ENCODE measurements around a stretch of chr22.

GRCh38 chr22:20464664-20465447, 27.2 kb upstream of the SCARF2 start:
- PRO-cap = no peak
- RRBS, 2 experiments = no CpG with 5 or more reads among the region's 29 CpGs

GRCh38 chr22:20509229-20510017, 2.0 kb downstream of the MED15 start:
- PRO-cap = bidirectional peak, plus-strand start at chr22:20509649, minus-strand start at chr22:20509485
- RRBS, 2 experiments = no CpG with 5 or more reads among the region's 6 CpGs

DNA sequence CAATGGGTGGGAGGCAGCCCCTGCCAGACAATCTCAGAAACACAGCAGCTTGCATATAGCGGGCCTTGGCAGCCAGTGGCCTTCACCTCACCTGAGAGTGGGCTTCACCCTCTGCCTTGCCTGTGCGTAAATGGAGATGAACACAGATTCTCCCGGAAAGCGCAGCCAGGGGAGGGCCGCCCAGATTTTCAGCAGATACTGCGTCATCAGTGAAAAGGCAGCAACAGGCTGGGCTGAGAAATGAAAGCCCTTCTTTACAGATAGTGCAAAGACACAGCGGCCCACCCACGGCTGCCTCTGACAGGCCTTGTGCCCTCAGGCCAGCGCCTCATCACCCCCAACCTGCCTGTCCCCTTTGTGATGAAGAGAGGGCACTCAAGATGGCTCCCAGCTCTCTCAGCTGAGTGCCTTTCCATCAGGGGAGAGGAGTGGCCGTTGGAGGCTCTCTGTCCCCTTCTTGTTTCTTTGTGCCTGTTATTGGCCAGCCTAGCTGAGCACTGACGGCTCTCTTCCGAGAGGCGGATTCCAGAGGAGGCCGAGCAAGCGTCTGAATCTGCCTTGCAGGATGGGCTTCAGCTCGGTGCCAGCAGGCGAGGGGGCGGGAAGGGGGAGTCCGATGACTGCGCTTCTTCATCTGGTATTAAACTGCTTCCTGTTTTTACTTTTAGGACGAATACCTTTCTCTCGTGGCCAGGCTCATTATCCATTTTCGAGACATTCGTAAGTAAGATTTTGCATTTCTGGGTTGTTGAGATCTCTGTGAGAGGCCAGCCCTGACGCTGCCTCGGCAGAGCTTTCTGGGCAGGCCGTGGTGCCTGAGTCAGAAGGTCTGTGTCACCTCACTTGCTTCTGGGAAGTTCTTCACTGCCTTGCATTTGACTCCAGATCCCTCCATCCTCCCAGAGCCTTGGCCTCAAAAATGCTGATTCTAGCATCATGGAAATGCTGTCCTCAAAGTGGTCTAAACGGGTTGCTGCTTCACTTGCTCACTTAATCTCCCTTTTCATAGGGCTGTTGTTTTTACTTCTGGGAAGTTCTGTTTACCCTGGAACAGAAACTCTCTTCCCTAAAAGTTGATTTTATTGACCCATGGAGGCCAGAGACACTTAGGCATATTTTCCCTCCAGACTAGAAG, 43.7 kb downstream of the MED15 start:
- PRO-cap = no peak
- RRBS, 2 experiments = no CpG with 5 or more reads among the region's 28 CpGs

GRCh38 chr22:20553716-20554441, 46.5 kb downstream of the MED15 start:
- PRO-cap = no peak
- RRBS, 2 experiments = no CpG with 5 or more reads among the region's 8 CpGs

DNA sequence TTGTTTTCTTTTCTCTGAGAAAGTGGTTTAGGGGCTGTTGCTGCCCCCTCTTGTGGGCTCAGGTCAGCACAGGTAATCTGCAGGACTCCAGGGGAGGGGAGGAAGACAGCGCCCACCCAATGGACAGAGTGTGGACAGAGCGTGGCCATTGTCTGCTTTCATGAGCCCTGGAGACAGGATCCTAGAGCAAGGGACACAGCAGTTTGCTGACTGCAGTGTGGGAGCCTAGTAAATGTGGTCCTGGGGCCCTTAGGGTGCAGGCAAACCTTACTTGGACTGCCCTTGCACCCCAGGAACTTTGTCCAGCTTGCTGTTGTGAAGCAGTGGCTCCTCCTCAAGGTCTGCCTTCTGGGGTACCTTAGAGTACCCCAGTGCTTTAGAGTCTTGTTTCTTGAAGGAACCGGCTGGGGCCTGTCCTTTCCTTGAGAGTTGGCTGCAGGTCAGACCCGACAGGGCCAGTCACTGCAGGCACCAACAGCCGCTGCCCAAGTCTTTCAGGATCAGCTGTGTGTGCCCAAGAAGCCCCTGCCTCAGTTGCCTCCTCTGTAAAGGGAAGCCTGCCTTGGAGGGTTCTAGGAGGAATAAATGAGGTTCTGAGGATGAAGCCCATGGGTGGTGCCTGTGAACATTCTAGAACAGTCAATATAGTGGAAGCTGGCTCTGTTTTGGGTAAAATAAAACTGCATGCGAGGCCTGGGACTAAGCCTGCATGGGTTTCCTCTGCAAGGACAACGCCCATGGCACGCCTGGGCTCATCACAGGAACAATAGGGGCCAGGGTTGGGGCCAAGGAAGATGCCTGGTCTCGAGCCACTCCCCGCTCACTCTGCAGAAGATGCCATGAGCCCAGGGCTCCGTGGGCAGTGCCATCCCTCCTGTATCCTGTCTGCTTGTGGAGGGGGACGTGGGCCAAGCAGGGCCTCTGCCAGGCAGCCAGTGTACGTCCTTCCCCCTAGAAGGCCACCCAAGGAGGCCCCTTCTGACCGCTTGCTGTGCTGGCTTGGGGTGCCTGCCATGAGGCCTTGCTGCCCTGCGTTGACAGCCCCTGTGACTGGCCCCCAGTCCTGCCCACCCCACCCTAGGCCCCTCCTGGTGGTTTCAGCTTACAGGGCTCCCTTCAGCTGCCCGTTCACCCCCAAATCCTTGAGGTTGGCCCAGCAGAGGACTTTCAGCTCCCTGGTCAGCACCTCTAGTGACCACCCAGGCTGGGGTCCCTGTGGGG, 81.5 kb downstream of the MED15 start:
- PRO-cap = no peak
- RRBS, 2 experiments = no CpG with 5 or more reads among the region's 16 CpGs

- PRO-cap = no peak
- RRBS, 2 experiments = no CpG with 5 or more reads among the region's 2 CpGs
These were observed 98.5 kb downstream of the MED15 start for GRCh38 chr22:20605978-20606312.

DNA sequence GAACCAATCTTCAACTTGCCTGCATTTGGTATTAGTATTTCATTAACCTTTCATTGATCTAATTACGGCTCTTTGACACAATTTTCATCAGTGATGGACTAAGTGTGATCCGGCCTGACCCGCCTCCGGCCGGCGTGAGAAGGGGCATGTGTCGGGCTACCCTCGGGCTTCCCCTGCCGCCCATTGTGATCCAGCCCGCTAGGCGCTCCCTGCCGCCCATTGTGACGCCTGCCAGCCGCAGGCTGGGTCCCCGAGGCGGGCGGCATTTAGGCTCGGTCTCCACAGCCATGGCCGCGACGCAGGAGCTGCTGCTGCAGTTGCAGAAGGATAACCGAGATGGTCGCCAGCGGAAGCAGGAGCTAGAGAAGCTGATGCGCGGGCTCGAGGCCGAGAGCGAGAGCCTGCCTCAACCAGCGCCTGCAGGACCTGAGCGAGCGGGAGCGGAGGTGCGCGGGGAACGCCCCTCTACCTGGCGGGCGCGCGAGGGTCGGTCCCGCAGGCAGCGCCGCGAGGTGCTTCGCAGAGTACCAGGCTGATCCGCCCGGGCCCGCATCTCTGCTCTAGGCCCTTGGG, 72.0 kb upstream of the SERPIND1 start:
- PRO-cap = no peak
- RRBS, 2 experiments = no CpG with 5 or more reads among the region's 49 CpGs

DNA sequence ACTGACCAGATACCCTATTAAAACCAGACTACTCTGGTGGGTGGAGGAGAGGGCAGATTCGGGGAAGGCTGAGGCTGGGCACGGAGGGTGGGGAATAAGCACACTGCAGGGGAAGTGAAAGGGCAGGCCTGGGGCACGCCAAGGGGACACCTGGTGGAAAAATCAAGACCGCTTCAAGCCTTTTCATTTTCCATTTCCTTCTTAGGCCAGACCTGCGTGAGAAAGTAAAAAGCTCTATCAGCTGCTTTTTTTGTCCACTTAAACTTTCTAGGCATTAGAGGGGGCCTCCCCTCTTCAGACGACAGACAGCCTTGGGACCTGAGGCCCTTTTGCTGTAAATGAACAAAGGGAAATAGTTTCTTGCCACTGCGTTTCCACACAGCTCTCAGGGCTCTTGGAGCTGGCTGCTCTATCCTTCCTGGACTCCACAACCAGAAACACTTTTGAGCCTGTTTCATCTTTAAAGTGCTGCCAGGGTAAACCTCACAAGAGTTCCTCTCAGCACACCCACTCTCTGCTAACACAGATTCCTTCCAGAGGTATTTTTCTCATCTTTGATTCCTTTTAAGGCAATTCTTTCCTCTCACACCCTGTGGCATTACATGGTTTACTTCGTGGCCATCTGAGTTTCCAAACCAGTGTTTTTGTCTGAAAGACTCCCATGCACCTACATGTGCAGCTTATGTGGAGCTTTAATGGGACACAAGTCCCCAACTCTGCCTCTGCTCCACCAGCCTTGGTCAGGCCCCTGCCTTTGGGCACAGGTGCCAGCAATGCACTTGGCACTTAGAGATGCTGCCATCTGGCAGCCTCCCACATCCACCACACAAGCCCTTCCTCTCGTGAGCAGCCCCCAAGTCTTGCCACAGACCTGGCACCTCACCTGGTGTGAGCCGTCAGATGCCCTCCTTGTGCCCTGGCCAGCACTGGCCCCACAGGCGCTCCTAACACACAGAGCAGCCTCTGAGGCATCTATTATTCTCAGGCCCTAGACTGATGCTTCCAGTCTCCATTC, 24.8 kb upstream of the SERPIND1 start:
- PRO-cap = no peak
- RRBS, 2 experiments = no CpG with 5 or more reads among the region's 11 CpGs

DNA sequence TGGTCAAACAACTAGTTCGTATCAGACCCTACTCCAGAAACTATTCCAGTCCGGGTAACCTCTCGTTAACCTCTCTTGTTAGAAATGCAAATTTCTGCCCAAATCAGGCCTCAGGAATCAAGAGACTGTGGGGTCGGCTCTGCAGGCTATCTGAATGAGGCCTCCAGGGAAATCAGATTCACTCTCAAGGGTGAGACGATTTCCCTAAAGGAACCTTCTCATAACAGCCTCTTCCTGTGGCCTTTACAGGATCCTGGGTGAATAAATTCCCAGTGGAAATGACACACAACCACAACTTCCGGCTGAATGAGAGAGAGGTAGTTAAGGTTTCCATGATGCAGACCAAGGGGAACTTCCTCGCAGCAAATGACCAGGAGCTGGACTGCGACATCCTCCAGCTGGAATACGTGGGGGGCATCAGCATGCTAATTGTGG, 9.8 kb downstream of the SERPIND1 start:
- PRO-cap = no peak
- RRBS, 2 experiments = no CpG with 5 or more reads among the region's 9 CpGs

DNA sequence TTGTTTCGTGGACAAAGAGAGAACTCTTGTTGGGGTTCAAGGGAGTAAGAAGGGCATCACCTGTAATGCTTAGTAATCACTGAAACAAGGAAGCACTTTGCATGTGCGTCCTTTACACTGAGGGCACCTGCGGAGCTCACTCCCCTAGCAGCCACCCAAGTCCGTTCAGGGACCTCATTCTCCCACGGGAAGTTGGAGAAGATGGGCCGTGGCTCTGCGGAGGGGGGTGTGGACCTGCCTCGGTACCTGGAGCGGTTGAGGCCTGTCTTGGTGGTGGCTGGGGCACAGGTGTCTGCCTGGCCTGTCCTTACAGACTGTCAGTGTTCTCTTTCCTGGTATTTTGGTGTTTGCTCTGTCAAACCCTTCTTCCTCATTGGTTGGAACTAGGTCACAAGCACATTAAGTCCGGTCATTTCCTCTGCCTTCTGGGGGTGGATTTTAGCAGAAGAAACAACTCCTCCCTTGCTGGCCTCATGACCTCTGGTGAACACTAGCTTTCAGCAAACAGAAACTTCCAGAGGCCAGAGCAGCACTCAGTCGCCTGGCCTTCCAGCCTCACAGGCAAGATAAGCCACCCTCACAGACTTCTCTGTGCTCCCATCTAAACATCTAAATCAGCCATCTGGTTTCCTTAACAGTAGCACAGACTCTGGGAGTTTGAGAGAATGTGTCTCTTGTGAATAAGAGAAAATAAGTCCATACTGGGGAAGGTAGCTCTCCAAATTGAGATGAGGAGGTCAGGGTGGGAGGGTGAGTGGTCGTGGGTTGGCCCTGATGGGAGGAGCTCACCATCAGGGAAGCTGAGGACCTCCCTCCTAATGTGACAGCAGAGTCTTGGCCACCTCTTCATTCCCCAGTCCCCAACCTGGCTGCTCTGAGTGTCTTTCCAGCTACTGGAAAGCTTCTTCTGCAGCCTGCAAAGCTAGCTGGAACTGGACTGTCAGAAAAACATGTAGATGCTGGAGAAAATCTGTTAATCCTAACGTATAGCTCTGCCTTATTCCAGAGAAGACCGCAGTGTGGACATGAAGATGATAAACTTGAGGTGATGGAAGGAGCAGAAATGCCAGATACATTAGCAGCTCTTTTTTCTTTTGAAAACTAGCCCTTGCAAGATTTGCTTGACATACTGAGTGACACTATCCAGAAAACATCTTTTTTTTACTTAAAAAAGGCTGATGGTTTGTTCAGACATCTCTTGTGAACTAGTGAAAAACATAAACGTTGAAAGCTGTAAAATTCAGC, 8.7 kb downstream of the SNAP29 start:
- PRO-cap = no peak
- RRBS, 2 experiments = no CpG with 5 or more reads among the region's 15 CpGs

DNA sequence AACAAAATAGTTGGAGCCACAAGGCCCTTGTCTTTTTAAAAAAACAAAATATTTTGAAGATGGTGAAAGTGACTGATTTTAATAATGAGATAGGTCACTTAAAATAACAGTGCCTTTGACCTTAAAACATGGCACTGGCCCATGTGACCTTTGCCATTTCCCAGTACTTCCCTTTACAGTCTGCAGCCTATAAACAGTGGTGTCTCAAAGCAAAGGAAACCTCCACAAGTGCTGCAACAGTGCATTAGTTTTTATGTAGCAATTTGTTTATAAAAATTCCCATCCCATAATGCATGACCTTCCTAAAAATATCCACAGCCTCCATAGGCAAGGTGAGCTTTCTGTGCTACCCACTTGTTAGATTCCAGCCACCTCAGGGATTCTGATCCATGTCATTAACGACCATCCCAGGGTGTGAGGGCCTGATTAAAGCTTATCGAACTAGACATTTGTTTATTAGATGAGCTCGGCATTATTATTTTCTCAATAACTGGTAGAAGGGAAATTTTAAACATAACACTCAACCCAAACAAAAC, 28.1 kb upstream of the CRKL start:
- PRO-cap = no peak
- RRBS, 2 experiments = no CpG with 5 or more reads among the region's 3 CpGs

GRCh38 chr22:20925665-20926919, 8.9 kb downstream of the CRKL start:
- PRO-cap = no peak
- RRBS, 2 experiments = no CpG with 5 or more reads among the region's 11 CpGs

- PRO-cap = no peak
- RRBS, 2 experiments = no CpG with 5 or more reads among the region's 3 CpGs
These were observed 23.5 kb upstream of the AIFM3 start for GRCh38 chr22:20943449-20944015.

GRCh38 chr22:20953482-20954613, 13.2 kb upstream of the AIFM3 start:
- PRO-cap = no peak
- RRBS, 2 experiments = no CpG with 5 or more reads among the region's 13 CpGs

GRCh38 chr22:20957538-20958114, 9.4 kb upstream of the AIFM3 start:
- PRO-cap = no peak
- RRBS, 2 experiments = 41% methylated on average over 7 of the region's 38 CpGs; no CpG with 5 or more reads in 1 of the 2 experiments

- PRO-cap = bidirectional peak, plus-strand start at chr22:20998645, minus-strand start at chr22:20998507
- RRBS, 2 experiments = no CpG with 5 or more reads among the region's 7 CpGs
These were observed 3.5 kb downstream of the THAP7 start for GRCh38 chr22:20998115-20999199.

- PRO-cap = unidirectional peak, minus-strand start at chr22:21014247
- RRBS, 2 experiments = 0 to 3% methylated on average over 8 of the region's 44 CpGs
These were observed 888 bp upstream of the P2RX6 start for GRCh38 chr22:21014042-21014512.

GRCh38 chr22:21612766-21613442, 16.9 kb downstream of the YDJC start:
- PRO-cap = no peak
- RRBS, 2 experiments = no CpG with 5 or more reads among the region's 12 CpGs

GRCh38 chr22:21628122-21628945, 1.5 kb downstream of the YDJC start:
- PRO-cap = bidirectional peak, plus-strand start at chr22:21628487, minus-strand start at chr22:21628319; bidirectional peak, plus-strand start at chr22:21628908, minus-strand start at chr22:21628744
- RRBS, 2 experiments = 59 to 98% methylated on average over 18 of the region's 44 CpGs

GRCh38 chr22:21756462-21757023, 20.9 kb upstream of the YPEL1 start:
- PRO-cap = no peak
- RRBS, 2 experiments = no CpG with 5 or more reads among the region's 9 CpGs